Measurements from ENCODE around the genes ACTN1 and SIPA1L1.

GRCh38 chr14:68966497-68966804 lies 12.7 kb downstream of the ACTN1 start:
- RRBS, result no CpG with 5 or more reads among the region's 2 CpGs

GRCh38 chr14:68972372-68973216 lies 6.5 kb downstream of the ACTN1 start:
- RRBS, result no CpG with 5 or more reads among the region's 14 CpGs

- RRBS, result 2% methylated on average over 1 of the region's 36 CpGs
Observed at GRCh38 chr14:68978975-68979415, at the start of gene ACTN1. Gene ACTN1, minus strand, starts transcription at chr14:68979302.

- RRBS, result 82% methylated on average over 2 of the region's 10 CpGs
Observed at GRCh38 chr14:69005631-69006229, 26.6 kb upstream of the ACTN1 start.

GRCh38 chr14:69260769-69261646 lies 1.1 kb downstream of the GALNT16 start:
- RRBS, result 6% methylated on average over 14 of the region's 80 CpGs

DNA sequence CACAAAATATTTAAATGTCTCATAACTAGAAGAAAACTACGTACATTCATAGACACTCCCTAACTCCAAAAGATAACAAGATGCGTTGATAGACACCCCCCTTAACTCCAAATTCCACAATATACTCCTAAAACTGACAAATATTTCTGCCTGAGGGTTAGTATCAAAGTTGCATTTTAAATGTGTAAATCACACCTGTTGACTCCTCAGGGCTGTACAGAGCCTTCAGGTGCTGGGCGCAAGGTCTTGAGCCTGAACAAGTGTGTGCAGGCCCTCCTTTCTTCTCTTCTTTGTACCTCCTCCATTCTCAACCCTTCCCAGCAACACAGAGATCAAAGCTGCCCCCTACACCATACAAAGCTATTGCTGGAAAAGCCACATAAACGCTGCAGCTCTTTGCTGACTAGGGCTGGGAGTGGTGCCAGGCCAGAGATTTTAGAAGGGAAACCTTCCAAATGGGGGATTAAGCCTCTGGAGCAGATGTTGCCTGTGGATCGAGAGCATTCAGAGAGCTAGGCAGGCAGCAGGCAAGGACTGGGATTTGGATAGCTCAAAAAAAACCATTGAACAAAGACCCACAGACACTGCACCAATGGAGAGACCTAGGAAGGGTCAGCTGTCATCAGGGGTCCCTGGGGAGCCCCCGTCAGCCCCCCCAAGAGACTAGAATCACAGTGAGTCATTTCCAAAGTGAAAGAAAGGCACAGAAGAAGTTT lies 18.4 kb upstream of the CCDC177 start:
- RRBS, result no CpG with 5 or more reads among the region's 6 CpGs

DNA sequence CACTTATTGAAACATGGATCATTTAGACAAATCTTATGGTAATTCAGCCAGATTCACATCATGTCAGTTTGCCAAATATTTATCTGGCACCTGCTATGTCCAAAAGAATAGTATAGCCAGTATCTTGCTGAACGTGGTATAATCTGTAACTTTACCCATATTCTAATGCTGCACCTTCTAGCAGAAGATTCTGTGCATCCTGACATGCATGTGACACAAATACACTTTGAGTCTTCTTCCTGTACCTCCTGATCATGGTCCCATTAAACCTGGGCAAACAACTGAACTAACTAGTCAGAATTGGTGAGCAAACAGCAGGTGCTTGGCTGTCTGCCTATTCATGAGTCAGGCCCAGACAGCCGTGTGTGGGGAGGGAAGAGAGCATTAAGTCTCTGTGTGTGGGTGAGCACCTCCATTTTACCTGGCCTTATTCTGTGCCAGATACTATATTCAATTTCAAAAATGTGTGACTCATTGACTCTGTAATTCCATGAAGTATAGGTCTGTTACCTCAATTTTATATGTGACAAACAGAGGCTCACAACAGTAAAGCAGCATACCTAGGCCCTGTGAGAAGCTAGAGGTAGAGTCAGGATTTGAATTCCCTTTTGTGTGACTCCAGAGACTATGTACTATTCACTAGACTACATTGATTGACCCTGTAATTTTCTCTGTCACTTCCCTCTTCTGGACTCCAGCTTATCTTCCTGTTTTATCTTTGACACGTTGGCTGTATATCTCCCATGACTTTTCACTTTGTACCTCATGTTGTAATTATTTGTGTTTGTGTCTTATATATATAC lies 32.1 kb downstream of the SUSD6 start:
- RRBS, result no CpG with 5 or more reads among the region's 3 CpGs

DNA sequence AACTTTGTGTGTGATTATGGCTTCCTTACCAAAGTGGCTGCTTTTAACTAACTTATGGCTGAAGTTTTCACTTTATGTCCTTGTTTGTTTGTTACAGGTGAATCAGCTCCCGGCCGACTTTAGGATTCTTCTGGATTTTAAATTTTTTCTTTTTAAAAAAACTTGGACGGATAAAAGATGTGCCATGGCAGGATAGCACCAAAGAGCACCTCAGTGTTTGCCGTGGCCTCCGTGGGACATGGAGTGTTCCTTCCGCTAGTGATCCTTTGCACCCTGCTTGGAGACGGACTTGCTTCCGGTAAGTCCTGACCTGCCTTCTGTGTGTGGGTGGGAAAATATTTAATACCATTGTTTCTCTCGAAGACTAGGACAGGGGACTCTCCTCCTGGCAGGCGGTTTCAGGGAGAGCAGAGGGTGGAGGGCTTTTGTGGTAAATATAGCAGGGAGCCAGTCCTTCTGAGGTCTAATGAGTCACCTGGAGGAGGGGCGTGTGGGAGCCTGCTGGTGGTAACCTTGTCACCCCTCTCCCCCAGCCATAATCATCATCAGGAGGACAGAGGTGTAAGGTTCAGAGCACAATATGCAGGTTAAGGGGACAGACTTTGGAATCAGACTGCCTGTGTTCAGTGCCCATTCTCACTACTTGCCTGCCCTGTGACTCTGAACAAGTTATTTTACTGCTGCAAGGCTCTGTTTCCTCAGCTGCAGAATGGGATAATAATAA lies 47.2 kb downstream of the SUSD6 start:
- RRBS, result no CpG with 5 or more reads among the region's 11 CpGs

DNA sequence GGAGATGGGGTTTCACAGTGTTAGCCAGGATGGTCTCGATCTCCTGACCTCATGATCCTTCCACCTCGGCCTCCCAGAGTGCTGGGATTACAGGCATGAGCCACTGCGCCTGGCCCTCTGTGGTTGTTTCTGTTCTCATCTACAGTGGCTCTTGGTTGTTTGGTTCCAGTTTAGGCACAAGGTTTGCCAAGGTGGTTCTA lies 52.7 kb downstream of the SUSD6 start:
- RRBS, result no CpG with 5 or more reads among the region's 3 CpGs

- RRBS, result no CpG with 5 or more reads among the region's 11 CpGs
Observed at GRCh38 chr14:69685079-69686153, 74.0 kb downstream of the SUSD6 start.

- RRBS, result no CpG with 5 or more reads among the region's 5 CpGs
Observed at GRCh38 chr14:69692467-69693718, 74.0 kb upstream of the SRSF5 start.

DNA sequence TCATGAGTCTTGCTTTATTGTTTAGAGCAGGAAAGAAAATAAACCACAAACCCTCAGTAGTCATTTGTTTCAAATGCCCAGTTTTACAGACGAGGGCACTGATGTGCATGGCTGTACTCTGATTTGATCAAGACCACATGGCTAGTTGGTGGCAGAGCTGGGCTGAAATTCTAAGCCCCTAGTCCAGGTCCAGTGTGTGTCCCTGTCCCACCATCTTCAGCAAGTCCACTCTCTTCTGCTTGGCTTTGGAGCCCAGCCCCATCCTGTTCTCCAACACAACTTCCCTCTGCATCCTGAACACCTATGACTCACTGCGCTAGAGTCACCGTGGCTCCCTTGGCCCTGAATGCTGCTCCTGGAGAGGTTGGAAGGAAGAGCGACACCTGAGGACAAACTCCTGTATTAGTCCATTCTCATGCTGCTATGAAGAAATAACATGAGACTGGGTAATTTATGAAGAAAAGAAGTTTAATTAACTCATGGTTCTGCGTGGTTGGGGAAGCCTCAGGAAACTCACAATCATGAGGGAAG lies 50.1 kb upstream of the SRSF5 start:
- RRBS, result no CpG with 5 or more reads among the region's 5 CpGs

GRCh38 chr14:69943465-69943871 lies 64.3 kb downstream of the SMOC1 start:
- RRBS, result no CpG with 5 or more reads among the region's 5 CpGs

DNA sequence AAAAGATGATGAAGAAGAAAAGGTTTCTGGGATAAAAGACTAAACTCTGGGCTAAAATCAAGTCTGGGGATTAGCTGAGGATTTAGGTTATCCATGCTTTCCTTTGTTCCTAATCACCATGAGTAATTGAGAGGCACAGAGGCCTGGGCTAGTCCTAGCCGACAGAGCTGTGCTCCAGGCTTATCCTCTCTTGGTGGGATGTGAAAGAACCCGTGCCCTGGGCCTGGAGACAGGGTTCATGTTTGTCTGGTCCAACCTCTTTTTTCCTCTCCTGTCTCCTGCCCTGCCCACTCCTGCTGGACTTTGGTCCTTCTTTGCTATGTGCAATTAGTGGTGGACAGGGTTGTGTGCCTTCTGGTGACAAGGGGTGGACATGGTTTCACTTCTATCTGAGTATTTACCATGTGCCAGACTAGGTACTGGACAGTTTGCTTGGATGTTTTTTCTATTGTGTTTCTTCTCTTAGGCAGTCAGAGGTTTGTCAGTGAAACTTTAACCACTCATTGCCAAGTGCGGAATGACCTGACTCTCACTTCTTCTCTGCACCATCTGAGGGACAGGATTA lies 126.1 kb downstream of the SMOC1 start:
- RRBS, result no CpG with 5 or more reads among the region's 3 CpGs

DNA sequence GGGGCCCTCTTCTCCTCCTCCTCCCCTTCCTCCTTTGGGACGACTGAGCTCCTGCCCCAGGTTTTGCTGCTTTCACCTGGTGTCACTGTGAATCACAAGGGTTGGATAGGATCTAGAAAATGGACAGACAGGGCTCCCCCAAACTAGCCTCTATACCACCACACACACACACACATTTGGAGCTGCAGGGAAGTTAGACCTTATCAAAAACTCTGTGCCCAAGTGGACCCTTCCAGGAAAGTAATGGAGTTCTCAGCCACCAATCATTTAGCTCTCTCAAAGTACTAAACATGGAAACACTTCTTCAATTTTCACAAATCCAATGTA lies 71.0 kb downstream of the MAP3K9 start:
- RRBS, result no CpG with 5 or more reads among the region's 1 CpG

- RRBS, result no CpG with 5 or more reads among the region's 9 CpGs
Observed at GRCh38 chr14:70780461-70781237, 28.7 kb downstream of the MAP3K9 start.

- RRBS, result no CpG with 5 or more reads among the region's 5 CpGs
Observed at GRCh38 chr14:70934680-70935406, 27.6 kb downstream of the PCNX1 start.

- RRBS, result no CpG with 5 or more reads among the region's 9 CpGs
Observed at GRCh38 chr14:70976745-70977327, 69.6 kb downstream of the PCNX1 start.

DNA sequence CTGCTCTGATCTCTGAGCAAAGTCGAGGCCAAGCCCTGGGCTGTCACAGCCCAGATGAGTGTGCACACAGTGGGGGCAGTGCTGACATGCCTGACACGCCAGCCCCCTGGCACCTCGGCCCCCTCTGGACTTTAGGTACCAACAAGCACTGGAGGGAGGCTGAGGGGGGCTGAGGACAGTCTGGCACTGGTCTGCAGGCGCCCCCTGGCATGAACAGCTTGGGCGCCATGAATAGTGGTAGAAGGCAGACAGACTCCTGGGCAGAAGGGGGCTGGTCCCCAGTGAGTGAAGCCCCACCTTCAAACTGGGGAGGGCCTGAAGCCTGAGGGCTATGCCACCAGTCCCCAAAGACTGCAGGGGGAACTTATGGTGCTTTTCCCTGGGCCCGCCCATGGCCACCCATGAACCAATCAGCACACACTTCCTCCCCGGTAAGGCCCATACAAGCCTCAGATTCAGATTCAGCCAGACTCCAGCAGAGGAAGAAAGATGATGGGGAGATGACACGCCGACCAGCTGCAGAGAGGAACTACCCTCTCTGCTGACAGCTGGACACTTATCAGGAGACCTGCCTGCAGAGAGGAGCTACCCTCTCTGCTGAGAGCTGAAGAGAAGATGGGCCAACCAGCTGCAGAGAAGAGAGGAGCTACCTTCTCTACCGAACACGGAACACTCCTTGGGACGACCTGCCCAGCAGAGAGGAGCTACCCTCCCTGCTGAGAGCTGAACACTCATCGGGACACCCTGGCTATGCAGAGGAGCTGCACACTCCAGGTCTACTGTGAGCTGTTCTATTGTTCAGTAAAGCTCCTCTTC lies 88.6 kb upstream of the SIPA1L1 start:
- RRBS, result no CpG with 5 or more reads among the region's 13 CpGs

DNA sequence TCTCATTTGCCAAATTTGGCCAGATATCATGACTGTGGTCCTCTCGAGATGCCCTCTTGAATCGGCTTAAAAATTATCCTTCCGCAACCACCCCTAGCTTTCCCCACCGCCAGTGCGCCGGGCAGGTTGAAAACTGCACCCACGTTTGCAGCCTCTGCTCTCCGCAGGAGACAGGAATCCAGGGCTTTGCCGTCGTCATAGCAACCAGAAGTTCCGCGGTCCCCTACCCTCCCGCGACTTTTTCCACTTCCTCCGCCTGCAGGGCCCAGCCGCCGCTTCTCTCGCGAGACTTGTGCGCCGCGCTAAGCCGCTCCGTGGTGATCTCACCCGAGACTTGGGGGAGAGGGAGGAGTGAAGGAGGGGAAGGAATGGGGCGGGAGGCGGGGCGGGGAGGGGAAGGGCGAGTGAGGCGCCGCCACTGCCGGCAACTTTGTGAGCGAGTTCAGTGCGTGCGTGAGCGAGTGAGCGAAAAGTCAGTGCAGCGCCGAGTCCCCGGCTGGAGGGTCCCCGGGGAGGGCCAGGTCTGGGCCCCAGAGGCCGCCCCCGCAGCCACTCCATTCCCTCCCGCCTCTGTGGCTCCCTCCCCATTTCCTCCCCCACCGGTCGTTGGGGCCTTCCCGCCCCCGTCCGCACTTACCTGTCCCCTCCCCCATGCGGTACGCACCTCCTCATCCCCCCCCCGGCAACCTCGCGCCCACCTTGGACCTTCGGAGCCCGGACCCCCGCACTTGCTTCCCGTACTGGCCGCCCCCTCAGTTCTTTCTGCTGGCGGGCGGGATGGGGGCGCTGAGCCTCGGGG lies at the start of gene SIPA1L1:
TSS of gene SIPA1L1 (plus strand) at position 445 of the 799 bp plus-strand sequence.
- RRBS, result 1% methylated on average over 27 of the region's 63 CpGs

Data from mononuclear cell (primary cell).